Jejunum (tissue), 1 donor: ENCODE data around the genes ZNRD2 and EHBP1L1.

DNA sequence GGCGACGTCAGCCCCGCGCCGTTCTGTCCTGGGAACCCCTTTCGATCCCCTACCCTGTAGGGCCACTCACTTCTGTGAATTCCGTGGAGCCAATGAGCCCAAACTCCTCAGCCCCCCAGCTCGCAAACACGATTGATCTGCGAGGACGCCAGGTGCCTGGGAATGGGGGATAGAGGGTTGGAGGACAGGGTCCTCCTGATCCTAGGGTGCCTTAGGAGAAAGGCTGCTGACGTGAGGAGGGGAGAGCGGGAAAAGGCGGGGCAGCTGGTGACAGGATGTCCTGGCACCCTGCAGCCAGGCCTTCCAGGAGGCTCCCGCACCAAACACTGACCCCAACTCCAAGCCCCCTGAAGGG, 7.2 kb downstream of the SAC3D1 start:
- PRO-cap, result no peak

GRCh38 chr11:65066777-65067596, 8.6 kb upstream of the NAALADL1 start:
- PRO-cap, result no peak

DNA sequence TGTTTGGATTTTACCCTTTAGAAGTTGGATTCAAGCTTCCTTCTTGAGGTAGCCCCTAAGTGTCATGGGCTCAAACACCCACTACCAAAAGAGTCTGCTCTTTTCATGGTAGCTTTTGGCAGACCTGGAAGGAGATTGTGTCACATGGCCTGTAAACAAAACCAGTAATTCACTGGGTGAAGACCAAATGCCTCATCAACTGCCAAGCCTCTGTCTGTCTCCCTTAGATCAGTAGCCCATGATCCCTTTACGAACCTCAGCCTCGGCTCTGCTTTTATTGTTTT, 6.4 kb downstream of the VPS51 start:
- PRO-cap, result no peak

GRCh38 chr11:65111122-65111809, 406 bp upstream of the TM7SF2 start:
- PRO-cap, result bidirectional peak, plus-strand start at chr11:65111872, minus-strand start at chr11:65111720

GRCh38 chr11:65120534-65121292, 1.2 kb downstream of the FAU start:
- PRO-cap, result no peak

GRCh38 chr11:65133684-65134137, 608 bp downstream of the SYVN1 start:
- PRO-cap, result no peak

DNA sequence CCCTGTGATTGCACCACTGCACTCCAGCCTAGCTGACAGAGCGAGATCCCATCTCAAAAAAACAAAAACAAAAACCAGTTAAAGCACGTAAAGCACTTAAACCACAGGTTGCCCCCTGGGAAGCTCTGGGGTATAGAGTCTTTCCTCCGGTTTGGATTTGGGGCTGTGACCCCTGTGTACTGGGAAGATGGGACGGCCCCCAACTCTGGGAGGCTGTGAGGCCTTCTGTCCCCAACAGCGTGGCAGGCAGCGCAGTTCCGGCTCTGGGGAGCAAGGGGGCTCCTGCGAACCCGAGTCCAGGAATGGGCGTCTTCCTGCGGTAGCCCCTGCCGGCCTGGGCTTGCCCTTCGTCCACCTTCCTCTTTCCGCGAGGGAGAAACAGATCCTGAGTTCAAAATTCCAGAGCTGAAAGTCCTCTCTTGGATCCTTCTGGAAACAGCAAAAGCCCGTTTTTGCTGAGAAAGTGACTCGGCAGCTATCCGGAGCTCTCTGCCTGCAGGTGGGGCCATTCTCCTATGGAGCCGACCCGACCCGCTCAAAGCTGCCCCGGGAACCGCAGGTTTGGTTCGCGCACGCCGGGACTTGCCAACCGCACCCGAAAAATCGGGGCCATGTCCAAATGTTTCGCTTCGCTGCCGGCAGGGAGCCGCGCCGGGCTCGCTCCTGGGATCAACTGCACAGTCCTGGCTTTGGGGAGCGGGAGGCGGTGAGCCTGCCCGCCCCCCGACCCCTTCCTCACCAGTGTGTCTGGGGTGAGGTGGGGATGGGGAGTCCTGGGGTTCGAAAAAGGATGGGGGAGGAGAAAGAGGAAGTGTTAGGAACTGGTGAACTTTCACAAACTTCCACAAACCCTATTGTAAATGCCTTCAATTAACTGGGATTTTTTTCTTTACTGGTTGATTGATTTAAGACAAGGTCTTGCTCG, 36.2 kb upstream of the POLA2 start:
- PRO-cap, result no peak

DNA sequence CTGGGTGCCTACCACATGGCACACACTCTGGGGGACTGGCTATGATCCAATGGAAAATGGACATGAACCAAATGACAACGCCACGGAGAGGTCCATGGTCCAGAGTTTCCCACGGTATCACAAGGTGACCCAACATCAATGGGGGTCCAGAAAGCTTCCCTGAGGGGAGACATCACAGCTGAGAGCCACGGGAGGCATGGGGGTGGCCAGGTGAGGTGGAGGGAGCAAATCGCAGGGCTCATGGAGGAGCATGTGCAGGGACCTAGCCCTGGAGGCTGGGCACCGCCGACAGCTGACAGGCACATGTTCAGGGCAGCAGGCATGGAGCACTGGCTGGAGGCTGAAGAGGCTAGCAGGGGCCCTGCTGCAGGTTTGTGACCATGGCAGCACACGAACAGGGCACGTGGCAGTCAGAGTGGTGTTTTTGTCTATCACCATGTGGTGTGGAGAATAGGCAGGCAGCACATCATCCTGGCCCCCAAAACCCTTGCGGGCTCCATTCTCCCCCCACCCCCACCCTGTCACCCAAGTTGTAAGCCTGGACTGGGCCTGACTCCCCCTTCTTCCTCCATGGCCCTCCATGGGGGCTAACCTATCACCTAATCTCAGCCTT, 10.1 kb upstream of the CDC42EP2 start:
- PRO-cap, result no peak

GRCh38 chr11:65397061-65397679, 10.7 kb downstream of the FRMD8 start:
- PRO-cap, result no peak

DNA sequence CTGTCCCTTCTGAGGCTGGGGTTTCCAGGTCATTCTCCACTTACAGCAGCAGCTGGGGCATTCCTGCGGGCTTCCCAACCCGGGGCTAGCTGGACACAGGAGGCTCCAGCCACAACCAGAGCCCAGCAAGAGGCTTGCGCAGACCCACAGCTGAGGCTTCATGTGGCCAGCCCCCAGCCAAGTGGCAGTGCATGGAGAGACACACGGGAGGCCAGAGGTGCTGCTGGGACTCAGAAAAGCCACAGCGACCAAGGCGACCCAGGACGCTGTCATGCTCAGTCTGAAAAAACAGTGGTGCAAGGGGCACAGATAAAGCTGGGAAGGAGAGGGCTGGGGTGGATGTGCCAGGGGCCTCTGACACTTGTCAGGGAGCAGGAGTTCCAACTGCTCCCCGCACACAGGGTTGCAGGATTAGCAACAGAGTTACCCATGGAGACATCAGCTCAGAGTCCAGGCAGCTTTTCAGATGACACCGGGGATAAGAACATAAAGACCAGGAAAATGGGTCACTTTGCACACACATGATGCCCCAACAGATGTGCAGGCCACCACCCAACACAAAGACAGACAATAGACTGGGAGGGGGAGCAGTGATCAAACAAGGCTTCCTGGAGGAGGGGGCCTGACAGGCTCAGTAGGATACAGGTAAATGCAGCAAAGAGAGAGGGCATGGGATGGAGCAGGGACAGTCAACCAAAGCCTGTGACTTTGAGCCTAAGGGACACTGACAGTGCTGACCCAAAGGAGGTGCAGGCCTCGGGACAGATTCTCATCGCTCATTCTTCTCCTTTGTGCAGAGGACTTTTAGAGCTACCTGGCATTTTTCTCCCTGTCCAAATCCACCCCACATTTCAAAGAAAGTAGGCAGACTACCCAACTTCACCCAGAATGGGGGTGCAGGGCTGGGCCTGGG, 29.3 kb downstream of the FRMD8 start:
- PRO-cap, result unidirectional peak, plus-strand start at position 662 of the sequence

GRCh38 chr11:65421920-65422260, 35.5 kb downstream of the FRMD8 start:
- PRO-cap, result bidirectional peak, plus-strand start at chr11:65422299, minus-strand start at chr11:65422212

- PRO-cap, result no peak
Observed at GRCh38 chr11:65430929-65431194, 44.4 kb downstream of the FRMD8 start.

- PRO-cap, result no peak
Observed at GRCh38 chr11:65436405-65436650, 49.9 kb downstream of the FRMD8 start.

- PRO-cap, result unidirectional peak, plus-strand start at chr11:65439394
Observed at GRCh38 chr11:65439103-65440127, 53.0 kb downstream of the FRMD8 start.

DNA sequence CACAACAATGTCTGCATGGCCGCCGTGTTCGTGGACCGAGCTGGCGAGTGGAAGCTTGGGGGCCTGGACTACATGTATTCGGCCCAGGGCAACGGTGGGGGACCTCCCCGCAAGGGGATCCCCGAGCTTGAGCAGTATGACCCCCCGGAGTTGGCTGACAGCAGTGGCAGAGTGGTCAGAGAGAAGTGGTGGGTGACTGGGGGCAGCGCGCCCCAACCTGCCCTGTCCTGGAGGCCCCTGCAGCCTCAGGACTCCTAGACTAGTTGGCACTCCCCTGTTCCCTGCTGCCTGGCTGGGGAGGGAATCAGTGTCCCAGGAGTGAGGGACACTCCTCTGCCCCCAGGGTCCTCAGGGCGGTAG, 1.3 kb downstream of the SCYL1 start:
- PRO-cap, result no peak

DNA sequence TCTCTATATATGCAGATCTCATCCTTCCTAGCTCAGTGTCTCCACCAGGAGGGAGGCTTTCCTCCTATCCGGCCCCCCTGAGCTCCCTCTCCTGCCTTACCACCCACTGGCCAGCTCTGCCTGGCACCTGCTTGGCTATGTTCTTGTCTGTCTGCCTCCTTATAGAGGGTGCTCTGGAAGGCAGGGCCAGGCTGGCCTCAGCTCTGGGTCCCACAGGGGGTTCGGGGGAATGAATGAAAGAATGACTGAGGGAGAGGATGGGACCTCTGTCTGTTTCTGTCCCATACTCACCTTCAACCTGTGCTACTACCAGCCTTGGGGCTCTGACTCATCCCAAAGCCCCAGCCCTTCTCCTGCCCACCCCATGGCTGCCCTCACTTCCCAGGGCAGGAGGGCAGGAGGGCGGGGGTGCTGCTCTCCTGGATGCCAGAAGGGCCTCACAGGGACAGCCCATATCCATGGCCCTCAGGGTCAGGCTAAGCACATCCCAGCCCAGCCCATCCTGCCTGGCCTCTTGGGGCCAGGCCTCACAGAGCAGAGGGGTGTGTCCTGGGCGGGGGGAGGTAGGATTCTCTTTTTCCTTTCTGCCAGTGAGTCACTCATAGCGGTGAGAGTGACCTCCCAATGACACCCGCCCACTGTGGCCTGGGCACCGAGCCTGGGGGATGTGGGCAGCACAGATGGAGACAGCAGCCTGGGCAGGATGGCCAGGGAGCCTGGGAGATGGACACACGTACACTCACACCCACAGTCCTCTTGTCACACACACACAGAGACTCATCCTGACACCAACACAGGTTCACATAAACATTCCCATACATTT, 2.5 kb downstream of the LTBP3 start:
- PRO-cap, result no peak

DNA sequence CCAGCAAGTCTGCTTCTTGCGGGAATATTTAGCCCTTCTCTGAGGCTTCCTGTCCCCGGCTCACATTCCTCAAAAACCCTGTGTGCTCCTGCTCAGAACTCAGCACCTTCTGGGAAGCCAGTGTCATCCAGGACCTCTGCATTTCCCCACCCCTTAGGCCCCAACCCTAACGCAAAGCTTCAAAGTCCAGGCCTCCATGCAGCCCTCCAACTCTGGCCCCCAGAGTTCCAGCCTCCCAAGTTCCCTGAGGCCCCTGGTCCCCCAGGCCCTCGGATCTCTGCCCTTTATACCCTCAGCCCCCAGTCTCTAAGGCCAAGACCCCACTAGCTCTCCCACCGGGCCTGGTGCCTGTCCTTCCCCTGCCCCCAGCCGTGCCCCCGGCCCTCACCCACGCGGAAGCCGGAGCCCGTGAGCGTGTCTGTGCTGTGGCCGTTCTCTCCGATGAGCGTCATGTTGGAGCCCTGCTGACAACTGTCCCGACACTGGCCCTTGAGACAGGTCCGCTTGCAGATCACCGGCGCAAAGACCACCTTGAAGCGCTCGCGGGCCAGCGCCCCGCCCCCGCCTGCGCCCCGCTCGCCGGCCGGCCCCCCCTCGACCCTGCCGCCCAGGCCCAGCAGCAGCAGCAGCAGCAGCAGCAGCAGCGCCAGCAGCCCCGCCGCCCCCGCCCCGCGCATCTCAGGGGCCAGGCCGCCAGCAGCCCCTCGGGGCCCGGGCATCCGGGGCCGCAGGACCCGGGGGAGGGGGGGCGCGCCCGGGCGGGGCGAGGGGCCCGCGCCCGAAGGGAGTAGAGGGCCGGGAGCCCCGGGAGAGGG, 711 bp downstream of the LTBP3 start:
- PRO-cap, result no peak

DNA sequence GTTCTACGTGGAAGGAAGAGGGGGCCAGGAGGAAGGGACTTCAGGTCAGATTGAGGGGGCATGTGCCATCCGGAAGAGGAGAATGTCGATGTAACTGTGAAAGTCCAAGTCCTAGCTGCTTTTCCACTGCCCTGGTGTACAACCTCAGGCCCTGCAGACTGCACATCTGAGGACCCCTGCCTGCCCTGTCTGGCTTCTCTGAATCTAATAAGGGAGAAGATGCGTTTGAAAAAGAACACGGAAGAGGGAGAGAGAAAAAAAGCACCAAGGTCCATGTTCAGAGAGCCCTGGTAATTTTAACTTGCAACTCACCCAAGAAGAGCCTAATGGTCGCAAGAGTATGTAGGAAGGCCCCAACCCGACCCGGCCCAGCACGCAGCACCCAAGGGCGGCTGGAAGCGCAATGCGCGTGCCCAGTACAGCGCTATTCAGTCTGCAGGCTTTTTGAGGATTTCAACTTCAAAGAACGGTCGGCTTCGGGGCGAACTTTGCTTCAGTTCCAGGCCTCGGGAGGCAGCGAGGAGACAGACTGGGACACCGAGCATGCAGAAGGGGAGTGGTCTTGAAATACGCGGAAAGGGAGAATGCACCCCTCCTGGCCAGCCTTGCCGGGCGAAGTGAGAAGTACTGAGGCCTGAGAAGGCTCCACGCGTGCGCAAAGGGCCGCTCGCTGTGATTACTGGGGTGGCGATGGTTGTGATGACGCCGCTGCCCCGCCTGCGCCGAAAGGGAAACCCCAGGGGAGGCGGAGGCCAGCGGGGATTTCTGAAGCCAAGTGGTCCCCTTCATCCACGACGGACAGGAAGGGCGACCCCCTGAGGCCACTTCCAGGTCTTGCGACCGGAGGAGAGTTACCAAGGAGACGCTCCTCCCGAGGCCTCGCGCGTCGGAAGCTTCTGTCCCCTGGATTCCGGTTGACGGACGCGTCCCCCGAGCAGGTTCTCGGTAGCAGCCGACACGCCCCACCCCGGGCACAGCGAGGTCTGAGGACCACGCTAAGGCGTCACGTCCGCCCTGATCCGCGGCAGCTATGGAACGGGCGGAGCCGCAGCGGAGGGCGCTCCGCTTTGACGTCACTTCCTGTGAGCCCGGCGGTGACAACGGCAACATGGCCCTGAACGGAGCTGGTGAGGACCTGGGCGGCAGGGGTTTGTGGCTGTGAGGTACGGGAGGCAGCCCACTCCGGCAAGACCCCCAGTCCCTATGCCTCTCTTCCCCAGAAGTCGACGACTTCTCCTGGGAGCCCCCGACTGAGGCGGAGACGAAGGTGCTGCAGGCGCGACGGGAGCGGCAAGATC, at the start of gene ZNRD2:
TSS of gene ZNRD2 (plus strand) at position 1,094 of the 1,298 bp plus-strand sequence.
- PRO-cap, result bidirectional peak, plus-strand start at position 728 of the sequence, minus-strand start at position 607 of the sequence; bidirectional peak, plus-strand start at position 1,076 of the sequence, minus-strand start at position 978 of the sequence

GRCh38 chr11:65575973-65576588, at the start of gene EHBP1L1:
Gene EHBP1L1, plus strand, starts transcription at chr11:65576053.
- PRO-cap, result bidirectional peak, plus-strand start at chr11:65576036, minus-strand start at chr11:65575868

DNA sequence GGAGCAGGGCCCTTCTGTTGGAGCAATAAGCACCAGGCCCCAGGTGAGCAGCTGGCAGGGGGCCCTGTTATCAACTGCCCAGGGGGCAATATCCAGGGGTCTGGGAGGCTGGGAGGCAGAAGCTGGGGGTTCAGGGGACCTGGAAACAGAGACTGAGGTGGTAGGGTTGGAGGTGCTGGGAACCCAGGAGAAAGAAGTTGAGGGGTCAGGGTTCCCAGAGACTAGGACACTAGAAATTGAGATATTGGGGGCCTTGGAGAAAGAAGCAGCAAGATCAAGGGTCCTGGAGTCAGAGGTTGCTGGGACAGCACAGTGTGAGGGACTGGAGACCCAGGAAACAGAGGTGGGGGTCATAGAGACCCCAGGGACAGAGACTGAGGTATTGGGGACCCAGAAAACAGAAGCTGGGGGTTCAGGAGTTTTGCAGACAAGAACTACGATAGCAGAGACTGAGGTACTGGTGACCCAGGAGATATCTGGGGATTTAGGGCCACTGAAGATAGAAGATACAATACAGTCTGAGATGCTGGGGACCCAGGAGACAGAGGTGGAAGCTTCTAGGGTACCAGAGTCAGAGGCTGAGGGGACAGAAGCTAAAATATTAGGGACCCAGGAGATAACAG, 6.5 kb downstream of the EHBP1L1 start:
- PRO-cap, result no peak